SEM (cell line): ENCODE measurements around a stretch of chr6.

DNA sequence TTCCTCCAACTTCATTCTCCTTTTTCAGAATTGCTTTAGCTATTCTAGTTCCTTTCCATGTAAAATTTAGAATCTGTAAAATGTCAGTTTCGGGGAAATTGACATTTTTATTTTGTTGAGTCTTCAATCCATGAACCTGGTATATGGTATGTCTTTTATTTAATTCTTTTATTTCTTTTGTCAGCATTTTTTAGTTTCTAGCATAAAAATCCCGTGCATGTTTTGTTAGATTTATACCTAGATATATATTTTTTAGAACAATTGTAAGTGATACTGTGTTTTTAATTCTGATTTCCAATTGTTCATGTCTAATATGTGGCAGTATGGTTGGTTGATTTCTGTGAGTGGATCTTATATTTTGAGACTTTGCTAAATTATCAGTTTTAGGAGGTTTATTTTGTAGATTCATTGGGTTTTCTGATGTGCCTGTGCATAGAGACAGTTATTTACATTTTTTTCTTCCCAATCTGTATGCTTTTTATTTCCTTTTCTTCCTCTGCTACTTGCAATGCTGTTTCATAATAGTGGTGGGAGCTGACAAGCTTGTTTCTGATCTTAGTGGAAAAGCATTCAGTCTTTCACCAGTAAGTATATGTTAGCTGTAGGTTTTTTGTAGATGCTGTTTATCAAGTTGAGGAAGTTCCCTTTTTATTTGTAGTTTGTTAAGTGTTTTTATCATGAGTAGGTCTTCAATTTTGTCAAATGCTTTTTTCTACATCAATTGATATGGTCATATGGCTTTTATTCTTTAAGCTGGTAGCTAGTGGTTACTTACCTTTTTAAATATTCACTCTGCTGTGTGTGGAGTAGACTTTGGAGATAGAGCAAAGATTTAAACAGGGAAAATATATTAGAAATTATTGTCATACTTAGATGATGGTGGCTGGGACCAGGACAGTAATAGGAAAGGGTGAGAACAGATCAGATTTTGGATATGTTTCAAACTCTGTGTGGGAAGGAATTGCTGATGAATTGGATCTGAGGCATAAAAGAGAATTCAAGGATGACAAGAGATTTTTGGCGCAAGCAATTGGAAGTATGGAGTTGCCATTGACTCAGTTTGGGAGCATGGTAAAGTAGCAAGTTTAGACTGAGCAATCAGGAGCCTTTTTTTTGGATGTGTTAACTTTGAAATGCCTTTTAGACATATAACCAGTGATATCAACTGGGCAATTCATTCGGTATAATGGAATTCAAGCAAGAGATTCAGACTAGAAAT, 14.0 kb downstream of the TAB2 start:
- PRO-cap = no peak

- PRO-cap = no peak
Measured at GRCh38 chr6:149593765-149594871, 27.9 kb downstream of the GINM1 start.

- PRO-cap = no peak
Measured at GRCh38 chr6:150175997-150176646, 33.3 kb downstream of the PPP1R14C start.

DNA sequence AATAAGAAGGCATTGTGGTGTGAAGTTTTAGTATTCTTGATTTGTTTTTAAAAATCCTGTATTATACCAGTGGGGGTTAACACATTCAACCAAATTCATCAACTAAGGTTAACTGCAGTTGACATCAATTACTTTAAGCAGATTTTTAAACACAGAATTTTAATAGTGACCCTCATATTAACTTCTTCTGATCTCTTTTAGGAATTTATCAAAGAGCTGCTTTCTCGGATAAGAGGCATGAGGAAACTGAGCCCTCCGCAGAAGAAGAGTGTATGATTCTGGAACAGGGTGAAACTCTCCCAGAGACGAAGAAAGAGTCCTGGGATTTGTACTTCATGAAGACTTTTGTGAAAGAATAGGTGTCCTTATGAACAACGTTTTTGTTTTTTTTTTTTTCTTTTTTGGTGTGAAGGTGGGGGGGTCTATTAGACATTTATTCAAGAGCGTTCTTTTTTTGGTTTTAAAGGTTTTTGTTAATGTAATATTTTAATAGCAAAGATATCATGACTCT, 105.8 kb downstream of the PPP1R14C start:
- PRO-cap = no peak

DNA sequence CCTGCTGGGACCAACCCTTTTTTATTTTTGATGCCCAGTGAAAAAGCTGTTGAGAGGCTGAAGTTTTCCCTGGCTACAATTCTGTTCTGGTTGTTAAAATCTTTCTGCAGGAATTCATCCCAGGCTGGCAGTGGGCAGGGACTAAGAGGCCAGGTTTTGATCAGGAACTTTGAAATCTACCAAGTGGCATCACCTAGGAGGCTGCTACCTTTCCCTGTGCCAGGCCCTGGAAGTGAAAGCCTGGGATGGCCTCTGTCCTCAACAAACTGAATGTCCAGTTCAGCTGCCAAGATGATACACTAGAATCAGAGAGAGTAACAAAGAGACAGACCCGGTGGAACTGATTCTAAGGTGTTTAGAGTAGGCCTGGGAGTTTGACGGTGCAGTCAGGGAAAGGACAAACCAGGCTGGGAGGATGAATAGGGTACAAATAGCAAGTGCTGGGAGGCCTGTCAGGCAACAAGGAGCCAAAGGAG, 621 bp downstream of the IYD start:
- PRO-cap = no peak

DNA sequence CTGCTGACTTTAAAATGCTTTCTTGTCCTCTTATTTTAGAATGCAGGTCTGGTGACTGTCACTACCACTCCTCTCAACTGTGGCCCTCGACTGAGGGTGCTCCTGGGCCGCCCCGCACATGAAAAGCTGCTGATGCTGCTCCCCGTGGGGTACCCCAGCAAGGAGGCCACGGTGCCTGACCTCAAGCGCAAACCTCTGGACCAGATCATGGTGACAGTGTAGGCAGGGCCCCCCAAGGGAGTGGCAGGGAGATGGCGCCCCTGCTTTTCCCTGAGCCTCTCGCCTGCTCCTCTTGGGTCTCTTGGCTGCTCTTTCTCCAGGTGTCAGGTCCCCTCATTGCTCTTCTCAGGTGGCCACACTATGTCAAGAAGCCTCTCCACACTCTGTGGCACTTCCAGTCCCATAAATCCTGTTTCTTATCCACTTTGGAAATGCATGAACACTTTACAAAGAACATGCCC, 29.2 kb downstream of the IYD start:
- PRO-cap = no peak

DNA sequence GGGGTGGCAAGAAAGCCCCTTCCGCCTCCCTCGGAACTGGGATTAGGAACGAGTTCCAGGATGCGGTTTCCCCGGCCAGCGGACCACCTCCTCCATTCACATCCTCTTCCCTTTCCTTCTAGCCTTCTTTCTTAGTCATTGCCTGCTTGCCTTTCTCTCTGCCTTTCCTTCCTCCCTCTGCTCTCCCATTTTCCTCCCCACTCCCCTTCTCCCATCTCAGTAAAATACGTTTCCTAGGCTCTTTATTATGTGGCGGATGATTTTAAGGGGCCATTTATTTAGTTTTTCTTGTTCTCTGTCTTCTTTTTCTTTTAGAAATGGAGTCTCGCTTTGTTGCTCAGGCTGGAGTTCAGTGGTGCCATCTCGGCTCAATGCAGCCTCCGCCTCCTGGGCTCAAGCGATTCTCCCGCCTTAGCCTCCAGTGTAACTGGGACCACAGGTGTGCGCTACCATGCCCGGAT, 1.4 kb downstream of the MTHFD1L start:
- PRO-cap = no peak

- PRO-cap = no peak
Measured at GRCh38 chr6:151045197-151046315, 180.1 kb downstream of the MTHFD1L start.

- PRO-cap = no peak
Measured at GRCh38 chr6:151060078-151060832, 179.5 kb upstream of the AKAP12 start.

DNA sequence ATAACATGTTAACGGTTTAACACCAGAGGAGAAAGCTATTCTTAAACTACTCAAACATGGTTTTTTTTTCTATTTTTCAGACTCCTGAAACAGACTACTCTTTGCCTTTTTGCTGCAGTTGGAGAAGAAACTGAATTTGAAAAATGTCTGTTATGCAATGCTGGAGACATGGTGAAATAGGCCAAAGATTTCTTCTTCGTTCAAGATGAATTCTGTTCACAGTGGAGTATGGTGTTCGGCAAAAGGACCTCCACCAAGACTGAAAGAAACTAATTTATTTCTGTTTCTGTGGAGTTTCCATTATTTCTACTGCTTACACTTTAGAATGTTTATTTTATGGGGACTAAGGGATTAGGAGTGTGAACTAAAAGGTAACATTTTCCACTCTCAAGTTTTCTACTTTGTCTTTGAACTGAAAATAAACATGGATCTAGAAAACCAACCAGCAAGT, 138.3 kb upstream of the AKAP12 start:
- PRO-cap = no peak

DNA sequence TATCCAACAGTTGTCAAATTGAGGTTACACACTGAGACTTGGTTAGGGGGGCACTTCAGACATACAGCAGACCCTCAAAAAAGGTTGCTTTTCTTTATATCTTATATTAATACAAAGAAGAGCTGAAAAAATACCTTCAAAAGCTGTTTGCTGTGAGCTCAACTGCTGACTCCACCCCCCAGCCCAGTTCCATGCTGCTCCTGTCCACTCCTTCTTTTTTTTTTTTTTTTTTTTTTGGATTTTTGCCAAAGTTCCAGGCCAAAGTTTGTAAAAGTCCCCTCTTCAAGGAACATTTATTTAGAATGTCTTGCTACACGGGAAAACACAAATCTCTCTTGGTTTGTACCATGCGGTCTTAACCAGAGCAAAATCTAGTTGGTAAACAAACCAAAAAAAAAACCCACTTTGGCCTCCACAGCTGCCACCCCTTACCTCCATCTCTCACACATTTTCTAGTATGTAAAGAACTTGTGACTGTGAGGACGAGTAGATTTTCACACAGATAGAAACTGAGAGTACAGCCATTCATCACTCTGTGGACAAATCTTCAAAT, 85.3 kb upstream of the AKAP12 start:
- PRO-cap = no peak

DNA sequence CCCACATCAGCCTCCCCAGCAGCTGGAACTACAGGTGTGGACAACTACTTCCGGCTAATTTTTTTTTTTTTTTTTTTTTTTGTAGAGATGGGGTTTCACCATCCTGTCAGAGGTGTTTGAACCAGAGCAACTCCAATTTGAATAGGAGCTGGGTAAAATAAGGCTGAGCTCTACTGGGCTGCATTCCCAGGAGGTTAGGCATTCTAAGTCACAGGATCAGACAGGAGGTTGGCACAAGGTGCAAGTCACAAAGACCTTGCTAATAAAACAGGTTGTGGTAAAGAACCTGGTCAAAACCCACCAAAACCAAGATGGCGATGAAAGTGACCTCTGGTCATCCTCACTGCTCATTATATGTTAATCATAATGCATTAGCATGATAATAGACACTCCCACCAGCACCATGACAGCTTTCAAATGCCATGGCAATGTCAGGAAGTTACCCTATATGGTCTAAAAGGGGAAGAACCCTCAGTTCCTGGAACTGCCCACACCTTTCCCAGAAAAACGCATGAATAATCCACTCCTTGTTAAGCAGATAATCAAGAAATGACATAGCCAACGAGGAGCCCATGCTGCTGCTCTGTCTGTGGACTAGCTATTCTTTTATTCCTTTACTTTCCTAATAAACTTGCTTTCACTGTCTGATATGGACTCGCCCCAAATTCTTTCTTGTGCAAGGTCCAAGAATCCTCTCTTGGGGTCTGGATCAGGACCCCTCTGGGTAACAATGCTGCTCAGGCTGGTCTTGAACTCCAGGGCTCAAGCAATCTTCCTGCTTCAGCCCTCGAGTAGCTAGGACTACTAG, 10.6 kb upstream of the AKAP12 start:
- PRO-cap = no peak

- PRO-cap = no peak
Measured at GRCh38 chr6:151240582-151241725, 1.2 kb downstream of the AKAP12 start.

DNA sequence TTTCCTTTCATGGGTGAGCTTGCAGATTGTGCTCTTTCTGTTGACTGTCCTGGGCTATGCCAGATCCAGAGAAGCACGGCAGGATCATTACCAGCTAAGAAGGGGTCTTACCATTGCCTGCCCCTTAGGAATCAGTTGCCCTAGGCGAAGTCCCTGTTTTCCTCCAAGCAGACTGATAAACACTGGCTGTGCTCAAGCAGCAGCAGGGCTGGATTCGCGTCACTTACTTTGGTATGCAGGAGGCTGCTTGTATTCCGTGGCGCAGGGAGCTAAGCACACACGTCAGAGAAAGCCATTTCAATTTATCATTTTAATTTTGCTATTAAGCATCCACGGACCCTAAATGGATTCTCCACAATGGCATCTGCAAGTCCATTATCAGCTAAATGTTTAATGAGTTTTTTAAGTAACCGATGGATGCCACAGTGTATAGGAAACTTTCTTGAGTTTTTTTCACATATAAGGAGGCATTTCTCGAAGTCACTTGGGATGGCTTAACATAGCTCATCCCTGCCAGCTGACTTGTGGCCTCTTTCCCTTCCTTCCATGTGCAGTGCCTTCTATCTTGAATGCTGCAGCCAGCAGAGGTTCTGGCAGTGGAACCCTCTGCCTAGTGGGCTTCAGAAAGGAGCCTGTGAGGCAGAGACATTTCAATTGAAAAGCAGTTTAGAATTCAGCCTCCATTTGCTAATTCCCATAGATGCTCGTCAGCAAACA, 51.7 kb downstream of the AKAP12 start:
- PRO-cap = no peak

- PRO-cap = no peak
Measured at GRCh38 chr6:151348607-151349786, 42.4 kb downstream of the ZBTB2 start.

DNA sequence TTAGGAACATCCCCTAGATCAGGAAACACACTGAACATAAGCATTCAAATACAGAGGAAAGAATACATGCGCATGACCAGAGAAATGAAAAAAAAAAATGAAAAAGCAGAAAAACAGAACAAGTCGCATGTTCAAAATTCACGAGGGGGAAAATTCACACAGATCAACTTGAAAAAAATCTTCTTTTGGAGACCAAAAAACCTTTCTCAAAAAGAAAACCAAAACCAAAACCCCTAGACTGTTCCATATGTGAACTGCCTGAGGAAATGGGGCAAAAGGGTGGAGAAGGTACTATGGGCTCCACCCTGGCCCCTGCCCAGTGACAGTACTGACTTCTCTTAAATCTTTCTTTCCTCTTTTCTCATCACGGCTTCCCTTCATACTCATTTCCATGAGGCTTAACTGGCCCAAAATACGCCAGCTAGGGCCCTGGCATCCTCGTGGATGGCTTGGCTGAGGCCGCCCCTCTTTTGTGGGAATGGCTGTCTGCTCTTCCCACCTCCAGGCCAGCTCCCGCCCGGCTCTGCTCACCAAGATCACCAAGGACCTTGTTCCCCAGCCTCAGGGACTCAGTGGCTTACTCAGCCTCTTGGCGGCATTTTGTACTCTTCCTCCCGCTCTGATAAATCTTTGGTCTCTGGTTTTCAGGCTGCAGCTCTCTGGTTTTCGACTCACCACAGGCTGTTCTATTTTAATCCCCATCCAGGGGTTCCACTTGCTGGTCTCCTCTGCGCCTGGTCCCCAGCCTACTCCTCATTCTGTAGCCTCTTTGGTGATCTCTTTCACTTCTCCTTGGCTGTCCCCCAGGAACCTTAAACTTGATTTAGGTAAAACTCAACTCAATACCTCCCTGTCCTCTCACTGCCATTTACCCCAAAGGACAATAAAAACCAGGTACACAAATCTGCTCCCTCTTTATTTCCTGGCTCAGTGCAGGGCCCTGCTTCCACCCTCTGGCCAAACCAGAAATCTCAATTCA, 11.0 kb downstream of the ZBTB2 start:
- PRO-cap = unidirectional peak, minus-strand start at position 330 of the sequence; unidirectional peak, minus-strand start at position 574 of the sequence; unidirectional peak, minus-strand start at position 639 of the sequence

- PRO-cap = no peak
Measured at GRCh38 chr6:151389892-151389998, 1.6 kb downstream of the ZBTB2 start.

- PRO-cap = no peak
Measured at GRCh38 chr6:151392268-151392618, 884 bp upstream of the ZBTB2 start.

DNA sequence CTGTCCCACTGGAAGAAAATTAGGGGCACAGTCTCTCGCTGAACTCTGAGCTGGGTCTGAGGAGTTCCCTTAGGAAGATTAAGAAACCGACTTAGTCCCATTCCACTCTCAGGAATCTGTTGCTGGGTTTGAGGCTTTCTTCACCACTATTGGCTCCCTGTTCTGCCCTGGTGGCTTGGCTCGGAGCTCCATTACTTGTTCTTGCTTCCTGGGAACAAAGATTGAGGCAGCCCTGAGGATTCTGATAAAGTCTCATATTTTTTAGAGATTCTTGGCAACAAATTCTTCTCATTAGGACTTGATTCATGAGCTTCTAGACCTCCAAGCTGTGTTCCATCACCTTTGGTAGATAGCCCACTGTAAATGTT, 115.8 kb downstream of the CCDC170 start:
- PRO-cap = no peak

GRCh38 chr6:151616731-151617204, 123.0 kb downstream of the CCDC170 start:
- PRO-cap = no peak